Measurements from ENCODE around the gene DPYSL4.

DNA sequence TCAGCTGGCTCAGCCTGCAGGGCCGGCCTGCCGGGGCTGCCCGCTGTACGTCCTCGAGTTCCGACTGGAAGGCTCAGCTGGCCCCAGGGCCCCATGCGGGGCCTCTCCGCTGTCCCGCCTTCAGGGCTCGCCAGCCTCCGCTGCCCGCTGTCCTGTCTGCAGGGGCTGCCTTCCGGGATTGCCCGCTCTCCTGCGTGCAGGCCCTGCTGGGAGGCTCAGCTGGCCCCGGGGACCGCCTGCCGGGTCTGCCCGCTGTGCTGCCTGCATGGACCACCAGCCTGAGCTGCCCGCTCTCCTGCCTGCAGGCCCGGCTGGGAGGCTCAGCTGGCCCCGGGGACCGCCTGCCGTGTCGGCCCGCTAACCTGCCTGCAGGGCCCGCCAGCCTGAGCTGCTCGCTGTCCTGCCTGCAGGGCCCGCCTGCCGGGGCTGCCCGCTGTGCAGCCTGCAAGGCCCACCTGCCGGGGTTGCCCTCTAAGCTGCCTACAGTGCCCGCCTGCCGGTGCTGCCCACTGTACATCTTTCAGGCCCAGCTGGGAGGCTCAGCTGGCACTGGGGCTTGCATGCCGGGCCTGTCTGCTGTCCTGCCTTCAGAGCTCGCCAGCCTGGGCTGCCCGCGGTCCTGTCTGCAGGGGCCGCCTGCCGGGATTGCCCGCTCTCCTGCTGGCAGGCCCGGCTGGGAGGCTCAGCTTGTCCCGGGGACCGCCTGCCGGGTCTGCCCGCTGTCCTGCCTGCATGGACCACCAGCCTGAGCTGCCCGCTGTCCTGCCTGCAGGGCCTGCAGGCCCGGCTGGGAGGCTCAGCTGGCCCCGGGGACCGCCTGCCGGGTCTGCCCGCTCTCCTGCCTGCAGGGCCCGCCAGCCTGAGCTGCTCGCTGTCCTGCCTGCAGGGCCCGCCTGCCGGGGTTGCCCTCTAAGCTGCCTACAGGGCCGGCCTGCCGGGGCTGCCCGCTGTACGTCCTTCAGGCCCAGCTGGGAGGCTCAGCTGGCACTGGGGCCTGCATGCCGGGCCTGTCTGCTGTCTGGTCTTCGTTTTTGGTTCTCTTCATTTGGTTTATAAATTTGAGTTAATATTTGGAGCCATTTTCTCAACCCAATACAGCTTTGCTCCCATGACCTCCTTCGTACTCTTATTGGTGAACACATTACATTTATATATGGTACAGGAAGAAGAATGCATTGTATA is 165.1 kb downstream of the GLRX3 start:
- PRO-cap, result bidirectional peak, plus-strand start at position 155 of the sequence, minus-strand start at position 158 of the sequence

DNA sequence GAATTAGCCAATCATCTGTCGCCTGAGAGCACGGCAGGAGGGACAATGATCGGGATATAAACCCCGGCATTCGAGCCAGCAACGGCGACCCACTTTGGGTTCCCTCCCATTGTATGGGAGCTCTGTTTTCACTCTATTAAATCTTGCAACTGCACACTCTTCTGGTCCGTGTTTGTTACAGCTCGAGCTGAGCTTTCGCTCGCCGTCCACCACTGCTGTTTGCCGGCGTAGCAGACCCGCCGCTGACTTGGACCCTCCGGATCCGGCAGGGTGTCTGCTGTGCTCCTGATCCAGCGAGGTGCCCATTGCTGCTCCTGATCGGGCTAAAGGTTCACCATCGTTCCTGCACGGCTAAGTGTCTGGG is 220.2 kb downstream of the GLRX3 start:
- PRO-cap, result no peak

DNA sequence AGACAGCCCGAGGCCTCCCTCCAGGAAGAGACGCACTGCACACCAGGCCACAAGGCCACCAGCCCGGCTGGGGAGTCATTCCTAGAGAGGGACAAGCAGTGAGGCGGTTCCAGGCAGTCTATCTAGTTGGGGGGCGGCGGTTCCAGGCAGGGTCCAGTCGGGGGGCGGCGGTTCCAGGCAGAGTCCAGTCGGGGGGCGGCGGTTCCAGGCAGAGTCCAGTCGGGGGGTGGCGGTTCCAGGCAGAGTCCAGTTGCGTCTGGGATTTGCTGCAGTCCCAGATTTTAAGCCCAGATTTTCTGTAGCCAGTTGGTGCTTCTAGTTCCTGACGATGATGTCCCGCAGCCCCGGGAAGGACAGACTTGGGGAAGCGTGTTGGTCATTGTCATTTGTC is 518.6 kb downstream of the GLRX3 start:
- PRO-cap, result unidirectional peak, plus-strand start at position 156 of the sequence

GRCh38 chr10:131453048-131454256 is 141.9 kb upstream of the TCERG1L start:
- PRO-cap, result bidirectional peak, plus-strand start at chr10:131453445, minus-strand start at chr10:131453324; unidirectional peak, minus-strand start at chr10:131453906; unidirectional peak, minus-strand start at chr10:131454119; unidirectional peak, minus-strand start at chr10:131454206

DNA sequence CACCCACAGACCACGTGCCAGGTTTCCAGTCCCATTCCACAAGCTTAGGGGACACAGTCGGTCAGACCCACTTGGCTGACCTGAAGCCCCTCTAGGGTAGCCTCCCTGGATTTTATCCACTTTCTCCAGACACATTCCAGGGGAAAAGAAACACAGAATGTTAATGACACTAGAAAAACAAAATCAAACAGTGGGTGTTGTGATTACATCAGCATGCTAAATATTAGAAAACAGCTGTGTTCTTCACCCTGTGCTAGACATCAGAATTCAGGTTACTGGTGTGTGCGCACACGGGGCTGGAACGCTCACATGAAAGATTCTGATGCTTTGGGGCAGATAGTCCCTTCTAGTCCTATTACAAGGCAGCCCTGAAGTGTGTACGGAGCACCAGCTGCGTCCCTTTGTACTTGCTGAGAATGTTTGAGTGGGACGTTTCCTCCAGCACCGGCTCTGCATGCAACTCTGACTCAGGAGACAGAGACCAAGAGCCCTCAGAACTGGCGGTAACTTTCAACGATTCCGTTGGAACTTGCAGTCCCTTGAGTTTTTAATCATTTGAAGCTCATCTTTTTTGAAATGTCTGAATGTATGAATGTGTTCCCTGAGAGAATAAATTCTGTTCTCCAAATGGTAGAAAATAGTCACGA is 75.4 kb upstream of the PPP2R2D start:
- PRO-cap, result no peak

- PRO-cap, result no peak
Observed at GRCh38 chr10:131841038-131841406, 59.8 kb upstream of the PPP2R2D start.

GRCh38 chr10:131885227-131885930 is 15.4 kb upstream of the PPP2R2D start:
- PRO-cap, result bidirectional peak, plus-strand start at chr10:131885598, minus-strand start at chr10:131885438

DNA sequence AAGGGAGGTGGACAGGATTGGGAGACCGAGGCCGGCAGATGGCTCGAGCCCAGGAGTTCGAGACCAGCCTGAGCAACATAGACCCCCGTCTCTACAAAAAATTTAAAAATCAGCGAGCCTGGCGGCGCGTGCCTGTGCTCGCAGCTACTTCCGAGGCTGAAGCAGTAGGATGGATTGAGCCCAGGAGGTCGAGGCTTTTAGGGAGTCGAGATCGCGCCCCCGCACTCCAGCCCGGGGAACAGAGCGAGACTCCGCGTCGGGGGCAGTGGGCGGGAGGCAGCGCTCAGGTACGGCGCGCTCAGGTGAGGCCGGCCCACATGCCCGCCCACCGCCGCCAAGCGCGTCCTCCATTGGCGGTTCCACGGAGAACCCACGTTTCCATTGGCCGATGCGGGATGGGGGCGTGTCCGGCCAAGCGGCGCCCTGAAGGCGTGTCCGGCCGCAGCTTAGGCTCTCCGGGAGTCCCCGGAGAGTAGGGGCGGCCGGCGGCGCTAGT is 519 bp upstream of the PPP2R2D start:
- PRO-cap, result bidirectional peak, plus-strand start at position 449 of the sequence, minus-strand start at position 264 of the sequence

- PRO-cap, result no peak
Observed at GRCh38 chr10:131969442-131969736, 12.3 kb downstream of the BNIP3 start.

DNA sequence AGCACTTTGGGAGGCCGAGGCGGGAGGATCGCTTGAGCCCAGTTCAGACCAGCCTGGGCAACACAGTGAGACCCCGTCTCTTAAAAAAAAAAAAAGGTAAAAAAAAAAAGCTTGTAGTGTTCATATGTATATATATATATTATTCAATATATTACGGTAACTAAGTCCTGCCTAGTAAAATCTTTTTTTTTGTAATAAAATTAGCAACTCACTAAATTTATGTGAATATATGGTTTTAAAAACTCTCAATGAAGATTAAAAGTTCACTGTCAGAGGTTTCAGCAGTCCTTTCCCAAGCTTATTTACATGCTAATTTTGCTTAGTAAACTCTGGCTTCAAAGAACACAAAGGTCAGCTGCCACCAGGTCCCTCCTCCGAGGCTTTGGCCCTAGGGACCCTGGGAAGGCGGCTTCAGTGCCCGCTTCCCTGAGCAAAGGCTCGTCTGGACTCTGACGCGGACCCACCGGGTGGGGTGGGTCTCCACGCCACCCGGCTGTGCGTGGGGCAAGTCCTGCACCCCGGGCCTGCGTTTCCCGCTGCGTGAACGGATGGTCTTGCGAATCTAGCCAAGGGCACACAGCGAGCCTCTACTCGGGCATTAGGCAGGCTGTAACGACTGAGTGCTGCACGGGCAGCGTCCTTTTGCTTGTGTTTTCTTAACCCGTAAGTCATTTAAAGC is 1.1 kb downstream of the BNIP3 start:
- PRO-cap, result no peak

DNA sequence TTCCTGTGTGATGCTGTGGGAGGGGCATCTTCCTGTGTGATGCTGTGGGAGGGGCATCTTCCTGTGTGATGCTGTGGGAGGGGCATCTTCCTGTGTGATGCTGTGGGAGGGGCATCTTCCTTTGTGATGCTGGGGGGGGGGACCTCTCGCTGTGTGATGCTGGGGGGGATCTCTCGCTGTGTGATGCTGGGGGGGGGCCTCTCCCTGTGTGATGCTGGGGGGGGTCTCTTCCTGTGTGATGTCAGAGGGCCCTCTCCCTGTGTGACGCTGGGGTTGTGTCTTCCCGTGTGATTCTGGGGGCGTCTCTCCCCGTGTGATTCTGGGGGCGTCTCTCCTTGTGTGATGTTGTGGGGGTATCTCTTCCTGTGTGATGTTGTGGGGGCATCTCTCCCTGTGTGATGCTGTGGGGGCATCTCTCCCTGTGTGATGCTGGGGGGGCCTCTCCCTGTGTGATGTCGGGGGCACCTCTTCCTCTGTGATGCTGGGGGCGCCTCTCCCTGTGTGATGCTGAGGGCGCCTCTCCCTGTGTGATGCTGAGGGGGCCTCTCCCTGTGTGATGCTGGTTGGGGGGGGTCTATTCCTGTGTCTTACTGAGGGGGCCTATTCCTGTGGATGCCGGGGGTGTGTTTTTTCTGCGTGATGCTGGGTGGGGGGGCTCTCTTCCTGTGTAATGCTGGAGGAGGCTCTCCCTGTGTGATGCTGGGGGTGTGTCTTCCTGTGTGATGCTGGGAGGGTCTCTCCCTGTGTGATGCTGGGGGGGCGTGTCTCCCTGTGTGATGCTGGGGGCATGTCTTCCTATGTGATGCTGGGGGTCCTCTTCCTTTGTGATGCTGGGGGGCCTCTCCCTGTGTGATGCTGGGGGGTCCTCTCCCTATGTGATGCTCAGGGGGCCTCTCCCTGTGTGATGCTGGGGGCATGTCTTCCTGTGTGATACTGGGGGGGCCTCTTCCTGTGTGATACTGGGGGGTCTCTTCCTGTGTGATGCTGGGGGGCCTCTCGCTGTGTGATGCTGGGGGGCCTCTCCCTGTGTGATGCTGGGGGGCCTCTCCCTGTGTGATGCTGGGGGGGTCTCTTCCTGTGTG is 27.6 kb upstream of the DPYSL4 start:
- PRO-cap, result no peak

GRCh38 chr10:132186543-132187112 is at the start of gene DPYSL4:
DPYSL4 (plus strand) TSS chr10:132186948.
- PRO-cap, result bidirectional peak, plus-strand start at chr10:132186950, minus-strand start at chr10:132186750

DNA sequence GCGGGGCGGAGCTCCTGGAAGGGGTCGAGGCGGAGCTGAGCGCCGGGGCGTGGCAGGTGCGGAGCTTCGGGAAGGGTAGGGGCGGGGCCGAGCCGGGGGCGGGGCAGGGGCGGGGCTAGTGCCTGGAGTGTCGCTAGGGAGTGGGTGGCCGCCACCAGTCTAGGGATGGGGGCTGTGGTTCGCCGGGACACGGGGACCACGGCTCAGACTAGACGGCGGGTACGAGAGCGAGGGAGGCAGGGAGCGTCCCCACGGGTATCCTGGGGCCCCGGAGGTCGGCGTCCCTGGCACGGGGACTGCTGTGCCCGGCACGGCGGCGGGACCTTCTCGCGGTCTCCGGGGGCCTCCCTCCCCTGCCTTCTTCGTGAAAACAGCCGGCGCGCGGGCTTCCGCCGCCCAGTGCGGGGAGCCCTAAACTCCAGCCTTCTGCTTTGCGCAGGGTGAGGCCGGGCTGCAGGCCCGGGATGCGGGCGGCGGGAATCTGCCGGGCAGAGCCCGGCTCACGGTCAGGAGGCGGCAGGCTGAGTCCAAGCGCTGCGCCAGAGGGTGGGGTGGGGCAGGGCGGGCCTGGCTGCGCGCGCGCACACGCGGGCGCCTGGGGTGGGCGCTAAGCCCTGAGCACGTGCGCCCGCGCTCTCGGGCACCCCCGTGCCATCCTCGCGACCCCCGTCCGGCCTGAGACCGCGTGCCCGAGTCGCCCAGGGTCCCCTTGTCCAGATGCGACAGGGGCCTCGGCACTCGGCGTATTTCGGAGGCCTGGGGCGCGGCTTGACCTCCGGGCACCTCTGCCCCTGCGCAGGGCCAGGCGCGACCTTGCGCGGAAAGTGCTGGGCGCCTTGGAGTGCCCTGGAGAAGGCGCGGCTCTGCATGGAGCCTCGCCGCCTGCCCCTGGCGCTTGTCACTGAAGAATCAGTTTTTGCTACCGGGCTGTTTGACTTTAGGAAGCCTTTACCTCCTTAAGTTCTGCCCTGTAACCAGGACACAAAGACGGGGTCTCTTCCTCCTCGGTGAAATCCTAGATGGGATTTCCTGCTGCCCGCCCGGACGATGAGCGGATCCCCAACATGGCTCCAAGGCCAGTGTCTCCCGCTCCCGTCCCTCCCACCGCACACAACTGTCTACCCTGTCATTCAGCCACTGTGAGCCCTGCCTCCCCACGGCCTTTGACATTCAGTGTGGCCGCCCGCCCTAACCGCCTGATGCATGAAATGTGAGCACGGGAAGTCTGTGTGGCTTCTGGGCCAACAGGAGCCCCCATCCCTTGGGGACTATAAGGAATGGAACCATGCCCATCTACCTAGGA is 726 bp upstream of the STK32C start:
- PRO-cap, result bidirectional peak, plus-strand start at position 157 of the sequence, minus-strand start outside the sequence

GRCh38 chr10:132387528-132388421 is 9.2 kb upstream of the PWWP2B start:
- PRO-cap, result no peak

GRCh38 chr10:132451291-132451861 is 54.4 kb downstream of the PWWP2B start:
- PRO-cap, result unidirectional peak, plus-strand start at chr10:132451806

DNA sequence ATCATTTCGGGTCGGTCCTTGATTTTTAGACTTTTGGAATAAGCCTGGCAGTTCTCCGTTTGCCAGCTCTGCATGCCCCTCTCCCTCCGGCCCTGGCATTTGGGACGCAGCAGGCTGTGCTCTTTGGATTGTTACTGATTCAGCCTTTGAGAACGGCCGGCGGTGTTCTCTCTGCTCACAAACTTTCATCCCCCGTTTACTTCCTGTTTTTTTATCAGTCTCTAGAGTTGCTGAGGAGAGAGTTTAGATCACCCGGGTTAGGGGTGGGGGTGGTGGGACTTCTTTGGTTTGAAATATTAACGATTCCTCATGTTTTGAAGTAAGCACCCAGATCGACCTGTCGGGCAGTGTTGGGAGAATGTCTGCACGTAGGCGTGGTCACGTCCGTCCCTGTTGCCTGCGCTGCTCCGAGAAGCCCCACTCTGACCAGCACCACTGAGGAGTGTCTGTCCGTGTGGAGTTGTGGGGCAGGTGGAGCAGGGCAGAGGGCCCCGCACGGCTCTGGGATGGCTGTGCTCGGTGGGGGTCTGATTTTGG is 7.1 kb downstream of the INPP5A start:
- PRO-cap, result no peak

GRCh38 chr10:132546504-132547671 is 9.3 kb downstream of the INPP5A start:
- PRO-cap, result no peak

DNA sequence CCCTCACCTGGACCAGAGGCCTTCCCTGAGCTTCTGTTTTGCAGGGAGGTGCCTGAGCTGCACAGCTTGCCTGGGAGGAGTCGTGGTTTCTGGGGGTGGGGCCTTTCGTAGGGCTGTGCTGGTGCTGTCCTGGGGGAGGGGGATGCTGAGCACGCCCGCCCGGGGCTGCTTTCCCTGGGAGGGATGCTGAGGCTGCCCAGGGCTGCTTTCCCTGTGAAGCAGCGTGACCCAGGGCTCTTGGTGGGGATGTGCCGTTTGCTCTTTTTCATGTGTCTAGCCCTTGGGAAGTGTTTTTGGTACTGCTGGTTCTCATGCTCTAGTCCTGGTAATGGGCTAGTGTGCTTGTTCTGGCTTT is 34.7 kb downstream of the INPP5A start:
- PRO-cap, result no peak

- PRO-cap, result no peak
Observed at GRCh38 chr10:132576022-132576603, 38.5 kb downstream of the INPP5A start.

DNA sequence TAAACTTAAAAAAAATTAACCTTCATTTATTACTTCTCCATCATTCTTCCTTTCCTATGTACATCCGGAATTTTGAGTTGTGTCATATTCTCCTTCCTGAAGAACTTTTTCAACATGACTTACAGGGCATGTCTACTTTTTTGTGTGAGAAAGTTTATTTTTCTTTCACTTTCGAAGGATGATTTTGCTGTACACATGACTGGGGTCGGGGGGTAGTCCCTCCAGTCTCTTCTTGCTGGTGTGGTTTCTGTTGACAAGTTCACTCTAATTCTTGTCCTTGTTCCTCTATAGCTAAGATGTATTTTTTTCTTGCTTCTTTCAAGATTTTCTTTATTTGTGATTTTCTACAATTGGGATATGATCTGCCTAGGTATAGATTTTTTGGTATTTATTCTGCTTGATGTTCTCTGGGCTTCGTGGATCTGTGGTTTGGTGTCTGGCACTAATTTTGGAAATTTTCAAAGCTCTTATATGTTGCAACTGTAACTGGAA is 55.9 kb downstream of the INPP5A start:
- PRO-cap, result no peak